ENCODE measurements around a stretch of chr12.

DNA sequence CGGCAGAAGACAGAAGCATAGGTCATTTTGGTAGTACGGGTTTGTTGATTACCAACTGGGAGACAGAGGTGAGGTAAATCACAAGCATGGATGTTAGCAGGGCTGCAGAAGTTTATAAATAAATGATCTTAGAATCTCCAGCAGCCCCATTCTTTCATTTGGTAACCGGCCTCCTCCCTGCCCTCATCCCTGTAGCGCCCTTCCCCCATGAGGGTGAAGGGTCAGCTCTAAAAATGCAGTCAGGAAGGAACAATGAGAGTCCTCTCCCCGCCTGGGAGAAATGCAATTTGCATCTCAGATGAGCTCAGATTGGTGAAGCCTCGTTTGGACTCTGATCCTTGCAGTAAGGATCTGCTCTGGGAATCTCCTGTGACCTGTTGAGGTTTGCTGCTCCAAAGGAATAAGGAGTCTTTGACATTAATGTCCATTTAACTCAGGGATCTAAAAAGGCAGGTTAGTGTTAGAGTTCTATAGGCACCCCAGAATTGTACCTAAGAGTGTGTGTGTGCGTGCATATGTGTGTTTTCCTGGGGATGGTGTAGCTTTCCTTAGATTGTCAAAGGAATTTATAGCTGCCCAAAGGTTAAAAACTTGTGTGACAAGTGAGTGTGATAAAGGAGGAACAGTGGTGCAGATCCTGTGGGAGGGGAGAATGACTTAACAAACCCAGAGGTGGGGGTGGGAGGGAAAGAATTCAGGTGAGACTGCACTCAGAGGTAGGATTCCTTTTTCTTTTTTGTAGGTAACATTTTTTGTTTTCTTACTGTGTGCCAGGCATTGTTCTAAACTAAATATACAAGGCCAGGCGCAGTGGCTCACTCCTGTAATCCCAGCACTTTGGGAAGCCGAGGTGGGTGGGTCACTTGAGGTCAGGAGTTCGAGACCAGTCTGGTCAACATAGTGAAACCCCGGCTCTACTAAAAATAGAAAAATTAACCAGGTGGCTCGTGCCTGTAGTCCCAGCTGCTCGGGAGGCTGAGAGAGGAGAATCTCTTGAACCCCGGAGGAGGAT is 45.1 kb upstream of the SINHCAF start:
- PRO-cap: no peak

DNA sequence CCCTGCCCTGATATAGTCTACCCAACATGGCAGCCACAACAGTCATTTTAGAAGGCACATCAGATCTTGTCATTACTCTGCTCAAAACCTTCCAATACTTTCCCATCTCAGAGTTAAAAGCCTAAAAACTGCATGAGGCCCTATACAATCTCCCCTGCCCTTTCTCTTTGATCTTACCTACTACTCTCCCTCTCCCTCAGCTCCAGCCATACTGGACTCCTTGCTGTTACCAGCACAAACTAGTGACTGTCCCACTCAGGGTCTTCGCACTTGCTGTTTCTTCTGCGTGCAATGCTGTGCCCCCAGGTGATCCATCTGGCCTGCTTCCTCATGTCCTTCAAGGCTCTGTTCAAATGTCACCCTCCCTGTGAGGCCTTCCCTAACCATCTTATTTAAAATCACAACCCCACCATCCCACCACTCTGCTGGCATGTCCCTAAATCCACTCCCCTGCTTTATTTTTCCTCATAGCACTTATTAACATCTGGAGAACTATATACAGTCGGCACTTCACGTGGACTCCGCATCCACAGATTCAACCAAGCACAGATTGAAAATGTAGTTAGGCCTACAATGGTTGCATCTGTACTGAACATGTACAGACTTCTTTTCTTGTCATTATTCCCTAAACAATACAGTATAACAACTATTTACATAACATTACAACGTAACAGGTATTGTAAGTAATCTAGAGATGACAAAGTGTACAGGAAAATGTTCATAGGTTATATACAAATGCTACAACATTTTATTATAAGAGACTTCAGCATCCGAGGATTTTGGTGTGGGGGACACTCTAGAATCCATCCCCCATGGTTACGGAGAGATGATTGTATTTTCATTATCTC is 2.8 kb downstream of the DENND5B start:
- PRO-cap: no peak

- PRO-cap: no peak
Measured at GRCh38 chr12:31603399-31604006, 12.6 kb upstream of the DENND5B start.

DNA sequence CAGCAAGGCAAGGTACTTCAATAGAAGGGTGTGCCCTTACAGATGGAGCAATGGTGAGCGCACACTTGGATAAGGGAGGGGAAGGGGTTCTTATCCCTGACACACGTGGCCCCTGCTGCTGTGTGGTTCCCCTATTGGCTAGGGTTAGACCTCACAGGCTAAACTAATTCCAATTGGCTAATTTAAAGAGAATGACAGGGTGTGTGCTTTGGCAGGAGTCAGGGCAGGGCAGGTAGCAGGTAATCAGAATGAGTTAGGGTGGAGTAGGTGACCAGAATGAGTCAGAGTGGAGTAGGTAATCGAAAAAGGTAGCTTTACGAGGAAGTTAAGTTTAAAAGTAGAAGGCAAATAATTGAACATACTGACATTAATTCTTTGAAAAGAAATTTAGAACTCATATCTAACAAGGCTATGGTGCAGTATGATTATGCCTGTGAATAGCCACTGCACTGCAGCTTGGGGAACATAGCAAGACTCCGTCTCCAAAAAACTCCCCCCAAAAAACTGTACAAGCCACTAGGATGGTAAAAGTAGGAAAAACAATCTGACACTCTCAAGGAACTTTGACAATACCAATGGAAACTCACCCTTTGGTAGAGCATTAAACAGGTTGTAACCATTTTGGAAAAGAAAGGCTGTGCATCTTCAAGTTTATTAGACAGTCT is 15.7 kb upstream of the AMN1 start:
- PRO-cap: no peak

DNA sequence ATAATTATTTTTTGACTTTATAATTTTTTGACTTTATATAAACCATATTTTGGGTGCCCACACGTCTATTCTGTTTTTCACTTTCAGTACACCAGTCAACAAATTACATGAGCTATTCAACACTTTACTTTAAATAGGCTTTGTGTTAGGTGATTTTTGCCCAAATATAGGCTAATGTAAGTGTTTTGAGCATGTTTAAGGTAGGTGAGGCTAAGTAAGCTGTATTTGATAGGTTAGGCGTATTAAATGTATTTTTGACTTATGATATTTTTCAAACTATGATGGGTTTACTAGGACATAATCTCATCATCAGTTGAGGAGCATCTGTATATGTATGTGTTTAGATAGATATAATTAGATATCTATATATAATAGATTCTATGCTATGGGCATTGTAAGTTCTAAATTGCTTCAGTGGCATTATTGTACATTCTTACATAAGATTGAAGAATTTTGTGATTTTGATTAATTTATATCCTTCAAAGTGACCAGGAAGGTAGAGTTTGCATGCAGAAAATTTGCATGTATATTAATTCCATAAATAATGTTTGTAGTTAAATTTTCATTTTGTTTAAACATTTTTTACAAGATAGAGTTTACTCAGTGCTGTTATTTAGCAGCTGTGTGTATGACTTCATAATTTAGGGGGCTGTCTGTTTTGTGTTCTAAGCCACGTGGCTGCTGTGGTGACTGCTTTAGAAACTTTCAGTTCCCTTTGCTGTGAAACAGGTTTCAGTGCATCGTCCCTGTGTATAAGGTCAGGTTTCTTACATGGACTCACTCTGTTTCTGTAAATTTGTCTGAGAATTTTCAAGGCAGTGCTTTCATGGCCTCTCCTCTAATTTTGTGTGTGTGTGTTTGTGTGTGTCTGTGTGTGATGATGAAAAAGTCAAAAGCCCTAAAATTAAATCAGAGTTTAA is 32.1 kb downstream of the BICD1 start:
- PRO-cap: no peak

DNA sequence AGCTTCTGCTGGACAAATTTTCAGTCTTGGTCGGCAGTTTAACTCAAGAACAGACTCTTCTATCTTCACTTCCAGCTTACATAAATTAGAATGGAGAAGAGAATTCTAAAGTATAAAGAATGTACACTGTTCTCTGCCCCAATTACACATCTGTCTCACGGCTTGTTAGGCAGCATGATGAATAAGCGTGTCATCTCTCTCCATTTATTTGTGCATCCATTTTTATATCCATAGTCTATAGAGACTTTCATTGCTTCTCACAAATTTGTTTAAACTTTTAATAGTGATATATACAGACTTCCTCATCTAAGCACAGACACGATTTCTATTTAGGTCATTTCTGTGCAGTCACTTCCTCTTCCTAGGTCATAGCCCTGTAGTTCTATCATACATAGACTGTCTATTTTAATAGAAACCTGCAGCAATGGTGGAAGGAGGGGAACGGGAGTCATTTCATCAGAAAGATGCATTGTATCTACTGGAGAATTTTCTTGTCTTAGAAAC is 133.5 kb upstream of the FGD4 start:
- PRO-cap: no peak

GRCh38 chr12:32270732-32271786 is 128.3 kb upstream of the FGD4 start:
- PRO-cap: no peak

- PRO-cap: no peak
Measured at GRCh38 chr12:32273007-32273246, 126.4 kb upstream of the FGD4 start.

DNA sequence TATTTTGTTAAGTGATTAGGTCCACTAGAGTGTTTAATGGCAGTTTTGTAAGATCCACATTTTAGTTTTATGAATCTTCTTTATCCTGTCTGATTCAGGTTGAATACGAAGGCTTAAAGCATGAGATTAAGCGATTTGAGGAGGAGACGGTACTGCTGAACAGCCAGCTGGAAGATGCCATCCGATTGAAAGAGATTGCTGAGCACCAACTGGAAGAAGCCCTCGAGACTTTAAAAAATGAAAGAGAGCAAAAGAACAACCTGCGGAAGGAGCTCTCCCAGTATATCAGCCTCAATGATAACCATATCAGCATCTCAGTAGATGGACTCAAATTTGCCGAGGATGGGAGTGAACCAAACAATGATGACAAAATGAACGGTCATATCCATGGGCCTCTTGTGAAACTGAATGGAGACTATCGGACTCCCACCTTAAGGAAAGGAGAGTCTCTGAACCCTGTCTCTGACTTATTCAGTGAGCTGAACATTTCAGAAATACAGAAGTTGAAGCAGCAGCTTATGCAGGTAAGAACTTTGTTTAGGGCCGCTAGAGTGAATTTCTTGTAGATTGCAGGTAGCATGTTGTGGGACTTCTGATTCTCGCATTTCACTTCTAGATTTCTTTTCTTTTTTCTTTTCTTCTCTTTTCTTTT is 93.6 kb upstream of the FGD4 start:
- PRO-cap: no peak

GRCh38 chr12:32379637-32380021 is 19.7 kb upstream of the FGD4 start:
- PRO-cap: no peak

DNA sequence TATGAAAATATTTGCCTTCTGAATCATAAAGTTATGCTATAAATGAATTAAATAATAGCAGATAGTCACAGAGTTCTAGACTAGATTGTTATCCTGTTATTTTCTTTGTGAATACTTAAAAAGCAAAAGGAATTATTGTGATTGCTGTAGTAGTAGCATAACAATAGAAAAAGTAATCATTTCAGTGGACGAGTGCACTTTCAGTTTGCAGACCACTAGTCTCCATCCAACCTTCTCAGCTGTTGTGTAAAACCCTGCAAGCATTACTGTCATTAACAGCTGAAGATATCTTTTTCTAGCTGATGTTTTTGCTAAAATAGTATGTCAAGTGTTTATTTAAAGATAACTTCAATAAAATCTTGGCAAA is 56.4 kb downstream of the FGD4 start:
- PRO-cap: no peak

- PRO-cap: no peak
Measured at GRCh38 chr12:32485662-32486226, 86.4 kb downstream of the FGD4 start.

- PRO-cap: no peak
Measured at GRCh38 chr12:32532462-32532815, 133.1 kb downstream of the FGD4 start.

DNA sequence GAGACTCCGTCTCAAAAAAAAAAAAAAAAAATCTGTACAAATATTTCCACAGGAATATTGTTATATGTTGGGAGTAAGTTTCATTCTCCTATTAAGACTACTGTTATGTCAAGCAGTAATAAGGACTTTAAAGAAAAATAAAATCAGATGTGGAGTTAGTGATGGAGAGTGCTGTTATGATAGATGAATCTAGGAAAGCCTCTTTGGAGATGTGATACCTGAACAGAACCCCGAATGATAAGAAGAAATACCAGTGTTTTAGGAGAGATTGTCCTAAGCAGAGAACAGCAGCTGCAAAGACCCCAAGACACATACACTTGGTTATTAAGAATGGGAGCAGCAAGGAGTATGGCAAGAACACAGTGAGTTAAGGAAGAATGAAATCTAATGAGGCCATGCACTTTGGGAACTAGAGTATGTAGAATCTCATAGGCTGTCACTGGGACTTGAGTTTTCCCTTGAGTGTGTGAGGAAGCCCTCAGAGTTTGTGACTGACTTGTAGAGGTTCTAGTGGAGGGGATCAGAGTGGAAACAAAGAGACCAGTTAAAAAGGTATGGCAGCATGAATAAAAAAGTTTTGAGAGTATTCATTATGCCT is 98.1 kb upstream of the DNM1L start:
- PRO-cap: no peak

GRCh38 chr12:32581635-32582462 is 97.3 kb upstream of the DNM1L start:
- PRO-cap: no peak

GRCh38 chr12:32679803-32680328 is 765 bp downstream of the DNM1L start:
- PRO-cap: no peak

GRCh38 chr12:32756222-32756777 is 603 bp upstream of the YARS2 start:
- PRO-cap: no peak

DNA sequence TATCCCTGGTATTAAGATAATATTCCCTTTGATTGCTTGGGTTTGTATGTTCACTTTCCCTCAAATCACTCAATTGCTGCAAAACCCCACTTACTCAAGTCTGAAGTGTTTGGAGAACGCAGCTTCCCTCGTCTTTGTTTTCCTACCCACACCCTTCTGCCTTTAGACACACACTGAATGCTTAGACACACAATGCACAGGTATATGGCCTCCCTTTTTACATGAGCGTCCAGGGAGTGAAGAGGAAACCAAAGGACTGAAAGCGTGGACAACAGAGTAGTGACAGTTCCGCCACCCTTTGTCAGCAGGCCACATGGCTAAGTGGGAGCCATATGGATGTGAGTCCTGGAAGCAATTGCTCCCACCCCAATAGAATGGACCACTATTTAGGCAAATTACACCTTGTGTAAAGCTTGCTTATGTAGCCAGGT is 1.3 kb upstream of the PKP2 start:
- PRO-cap: no peak

DNA sequence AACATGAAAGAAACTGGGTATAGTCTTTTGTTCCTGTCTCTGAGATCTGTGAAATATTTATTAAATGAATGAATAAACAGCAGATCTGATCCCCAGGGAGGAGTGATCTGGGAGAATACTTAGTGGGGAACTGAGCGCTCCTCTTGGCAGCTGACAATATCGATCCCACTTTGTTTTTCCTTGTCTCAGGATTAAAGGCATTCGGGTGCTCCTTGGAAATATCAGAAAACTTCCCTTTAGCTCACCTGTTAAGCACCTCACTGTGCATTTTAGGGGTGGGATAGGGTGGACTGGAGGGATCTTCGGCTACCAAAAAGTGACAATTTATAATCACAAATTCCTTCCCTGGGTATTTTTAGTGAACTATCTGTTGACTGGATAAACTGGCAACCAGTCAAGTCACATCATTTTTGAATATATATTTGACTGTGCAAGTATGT is 626 bp downstream of the ALG10B start:
- PRO-cap: no peak

DNA sequence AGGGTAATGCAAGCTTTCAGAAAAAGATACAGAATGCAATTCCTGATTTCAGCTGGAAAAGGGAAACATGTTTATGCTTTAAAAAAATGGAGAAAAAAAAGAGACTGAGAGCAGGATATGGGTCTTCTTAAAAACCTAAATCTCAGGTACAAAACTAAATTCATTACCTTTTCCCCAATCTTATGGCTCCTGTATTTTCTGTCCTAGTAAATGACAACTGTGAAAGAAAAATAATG is 23.7 kb downstream of the CPNE8 start:
- PRO-cap: no peak

Measured in Metastatic Pancreatic Carcinoma in the Ovary (tissue), 1 donor.